Esophagus muscularis mucosa (tissue), 4 donors: ENCODE measurements around the genes AP4S1 and DTD2.

DNA sequence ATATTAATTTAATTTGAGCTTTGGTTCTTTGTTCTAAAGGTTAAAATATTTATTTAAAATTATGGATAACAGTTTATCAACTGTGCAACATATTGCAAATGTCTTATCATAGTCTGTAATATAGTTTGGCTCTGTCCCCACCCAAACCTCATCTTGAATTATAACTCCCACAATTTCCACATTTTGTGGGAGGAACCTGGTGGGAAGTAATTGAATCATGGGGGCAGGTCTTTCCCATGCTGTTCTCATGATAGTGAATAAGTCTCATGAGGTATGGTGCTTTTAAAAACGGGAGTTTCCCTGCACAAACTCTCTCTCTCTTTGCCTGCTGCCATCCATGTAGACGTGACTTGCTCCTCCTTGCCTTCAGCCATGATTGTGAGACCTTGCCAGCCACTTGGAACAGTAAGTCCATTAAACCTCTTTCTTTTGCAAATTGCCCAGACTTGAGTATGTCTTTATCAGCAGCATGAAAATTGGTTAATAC lies 931.1 kb upstream of the NOVA1 start:
- PRO-cap = no peak
- RAMPAGE, long total RNA, 4 experiments = no peak in any of the 4 experiments

DNA sequence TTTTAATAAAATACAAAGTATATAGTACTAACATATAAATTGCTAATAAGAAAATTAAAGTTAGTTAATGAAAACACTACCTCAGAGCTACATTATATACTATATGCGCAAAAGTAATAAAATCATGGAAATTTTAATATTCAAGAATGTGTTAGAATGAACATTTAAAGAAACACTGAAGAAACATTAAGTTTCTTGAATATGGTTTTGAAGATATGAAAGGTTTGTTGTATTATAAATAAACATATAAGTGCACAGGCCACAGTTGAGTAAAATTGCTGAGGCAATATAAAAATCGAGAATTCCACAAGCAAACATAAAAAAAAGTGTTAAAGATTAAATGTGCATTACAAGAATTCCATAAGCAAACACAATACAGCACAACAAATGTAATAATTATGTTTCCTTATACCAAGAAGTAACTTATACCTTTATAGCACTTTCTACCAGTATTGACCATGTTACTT lies 262.1 kb upstream of the FOXG1 start:
- PRO-cap = no peak
- RAMPAGE, long total RNA, 4 experiments = no peak in any of the 4 experiments

DNA sequence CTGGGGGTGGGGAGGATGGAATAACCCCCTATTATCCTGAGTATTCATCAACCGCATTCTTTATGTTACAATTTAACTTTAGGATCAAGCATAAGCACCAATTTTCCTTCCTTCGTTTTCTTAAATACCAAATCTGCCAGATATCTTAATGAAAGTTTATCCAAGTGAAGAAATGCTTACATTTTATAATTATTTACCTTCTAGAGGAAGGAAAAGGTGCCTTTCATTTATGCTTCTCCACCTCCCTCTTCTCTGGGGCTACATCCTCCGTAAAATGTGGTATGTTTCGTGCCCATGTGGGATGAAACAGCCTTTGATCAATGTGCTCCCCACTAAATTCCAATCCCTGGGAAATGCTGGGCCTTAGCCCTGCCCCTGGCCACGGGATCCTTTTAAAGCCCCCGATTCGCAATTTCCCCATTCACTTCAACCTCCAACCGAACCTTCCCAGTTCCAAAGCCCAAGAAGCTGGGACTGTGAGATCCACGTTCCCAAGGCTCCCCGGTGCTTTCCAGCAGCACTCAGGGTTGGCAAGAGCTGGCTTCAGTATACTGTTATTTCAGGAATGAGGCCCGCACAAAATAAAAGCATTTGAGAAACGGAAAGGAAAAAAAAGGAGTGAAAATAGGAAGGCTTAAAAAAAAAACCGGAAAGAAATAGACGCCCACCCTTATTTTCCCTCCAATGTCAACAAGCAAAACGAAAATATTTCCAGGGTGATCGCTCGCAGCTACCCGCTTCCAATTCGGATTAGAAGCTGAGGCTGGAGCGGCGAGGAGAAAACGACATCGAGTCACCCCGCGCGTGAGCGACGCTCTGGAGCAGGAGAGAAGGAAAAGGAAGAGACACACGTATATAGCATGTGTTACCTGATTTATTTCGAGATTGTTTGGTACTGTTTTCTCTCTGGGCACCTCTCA lies 1.4 kb upstream of the FOXG1 start:
- PRO-cap = unidirectional peak, plus-strand start at position 424 of the sequence; unidirectional peak, plus-strand start at position 456 of the sequence
- RAMPAGE, long total RNA, 4 experiments = no peak in any of the 4 experiments

DNA sequence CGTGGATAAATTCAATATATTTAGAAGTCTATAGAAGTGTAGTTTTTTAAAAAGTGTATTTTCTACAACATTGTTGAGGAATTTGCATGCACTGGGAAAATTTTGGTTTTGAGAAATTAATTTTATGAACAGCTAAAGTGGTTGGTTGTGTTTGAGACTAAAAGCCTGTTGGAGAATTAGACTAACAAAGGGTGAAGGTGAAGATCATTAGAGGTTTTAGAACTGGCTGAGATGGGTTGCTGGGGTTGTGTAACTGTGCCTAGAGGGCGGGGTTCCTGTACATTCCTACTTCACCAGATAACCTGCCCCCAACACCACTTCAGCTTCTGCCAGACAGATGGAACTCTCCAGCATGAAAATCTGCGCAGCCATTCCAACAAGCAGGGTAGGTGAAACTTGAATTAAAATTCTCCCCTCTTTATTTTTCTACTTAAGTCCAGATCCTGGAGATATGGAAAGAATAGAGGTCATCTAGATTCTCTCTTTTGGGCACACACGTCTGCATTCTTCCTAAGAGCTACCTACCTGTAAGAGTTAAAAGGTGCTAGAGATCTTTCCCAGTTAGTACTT lies 6.0 kb downstream of the FOXG1 start:
- PRO-cap = no peak
- RAMPAGE, long total RNA, 4 experiments = start-site peak on the plus strand in 1 of 4 experiments, centred at position 327 of the sequence, 12 reads per replicate

DNA sequence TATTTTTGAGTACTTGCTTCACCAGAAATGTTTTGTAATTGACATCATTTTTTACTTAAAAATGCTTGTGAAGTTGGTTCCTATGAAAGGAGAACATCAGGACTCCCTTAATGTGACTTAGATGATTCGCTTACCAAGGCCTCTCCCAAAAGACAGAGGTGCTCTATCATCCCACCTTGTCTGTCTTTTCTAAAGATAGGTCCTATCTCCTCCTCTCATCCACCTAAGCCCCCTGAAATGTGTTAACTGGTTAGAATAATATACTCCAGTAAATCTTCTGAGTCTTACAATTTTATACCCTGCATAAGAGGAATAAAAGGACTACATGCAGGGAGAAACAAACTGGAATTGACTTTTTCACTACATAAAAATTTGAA lies 16.8 kb downstream of the COCH start:
- PRO-cap = no peak
- RAMPAGE, long total RNA, 4 experiments = no peak in any of the 4 experiments

DNA sequence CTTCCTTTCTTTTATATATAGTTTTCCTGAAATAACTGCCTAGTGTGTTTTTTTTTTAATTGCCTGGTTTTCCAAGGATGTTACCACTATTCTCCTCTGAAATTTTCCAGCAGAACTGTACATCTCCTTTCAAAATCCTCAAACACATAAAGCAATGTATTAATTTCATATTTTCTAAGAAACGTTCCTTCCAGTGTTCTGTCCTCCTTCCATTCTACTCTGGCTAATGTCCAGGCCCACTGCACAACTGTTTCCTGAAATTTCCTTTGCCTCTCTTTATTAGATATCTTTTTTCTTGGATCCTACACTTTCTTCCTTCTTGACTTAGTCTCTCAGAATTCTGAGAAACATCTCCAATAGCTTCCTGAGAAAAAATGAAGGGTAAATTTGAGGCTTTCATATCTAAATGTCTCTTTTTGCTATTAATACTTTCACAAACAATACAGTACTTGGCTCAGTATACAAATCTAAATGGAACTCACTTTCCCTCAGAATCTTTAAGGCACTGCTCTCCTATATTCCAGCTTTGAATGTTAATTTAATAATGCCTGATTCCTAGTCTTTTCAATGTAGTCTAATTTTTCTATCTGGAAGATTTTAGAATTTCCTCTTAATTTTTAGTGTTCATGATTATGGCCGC lies 65.7 kb downstream of the COCH start:
- PRO-cap = no peak
- RAMPAGE, long total RNA, 4 experiments = no peak in any of the 4 experiments

DNA sequence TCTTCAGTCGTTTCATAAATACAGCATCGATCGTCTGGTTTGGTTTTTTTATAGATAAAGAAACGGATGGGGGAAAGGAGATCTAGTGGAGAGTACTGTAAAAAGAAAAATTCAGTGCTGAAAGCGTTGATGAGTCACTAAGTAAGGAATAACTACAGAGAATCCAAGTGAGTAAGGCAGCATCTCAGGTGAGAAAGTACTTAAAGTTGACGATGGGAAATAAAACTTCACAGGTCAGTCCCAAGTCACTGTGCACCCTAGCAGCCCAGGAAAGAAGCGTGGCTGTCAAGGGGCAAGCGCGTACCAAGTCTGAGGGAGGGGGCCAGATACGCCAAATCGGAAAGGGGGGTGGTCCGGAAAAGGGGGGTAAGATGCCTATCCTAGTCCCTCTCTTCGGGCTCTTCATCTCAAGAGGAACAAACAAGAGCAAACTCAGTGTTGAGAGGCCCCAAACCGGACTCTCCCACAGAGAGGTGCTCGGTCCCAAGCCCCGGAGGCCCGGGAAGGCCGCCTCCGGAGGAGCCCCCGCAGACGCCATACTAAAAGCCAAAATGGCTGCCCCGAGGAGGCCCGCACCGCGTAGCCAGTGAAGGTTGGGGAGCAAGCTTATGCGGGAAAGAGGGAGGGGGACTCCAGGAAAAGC lies at the start of gene AP4S1:
AP4S1 (plus strand) TSS at position 539 of the 643 bp plus-strand sequence.
- PRO-cap = bidirectional peak, plus-strand start at position 542 of the sequence, minus-strand start at position 538 of the sequence
- RAMPAGE, long total RNA, 4 experiments = start-site peak on the plus strand in 4 of 4 experiments, centred at positions 535 to 547 of the sequence, 26 to 55 reads per replicate

DNA sequence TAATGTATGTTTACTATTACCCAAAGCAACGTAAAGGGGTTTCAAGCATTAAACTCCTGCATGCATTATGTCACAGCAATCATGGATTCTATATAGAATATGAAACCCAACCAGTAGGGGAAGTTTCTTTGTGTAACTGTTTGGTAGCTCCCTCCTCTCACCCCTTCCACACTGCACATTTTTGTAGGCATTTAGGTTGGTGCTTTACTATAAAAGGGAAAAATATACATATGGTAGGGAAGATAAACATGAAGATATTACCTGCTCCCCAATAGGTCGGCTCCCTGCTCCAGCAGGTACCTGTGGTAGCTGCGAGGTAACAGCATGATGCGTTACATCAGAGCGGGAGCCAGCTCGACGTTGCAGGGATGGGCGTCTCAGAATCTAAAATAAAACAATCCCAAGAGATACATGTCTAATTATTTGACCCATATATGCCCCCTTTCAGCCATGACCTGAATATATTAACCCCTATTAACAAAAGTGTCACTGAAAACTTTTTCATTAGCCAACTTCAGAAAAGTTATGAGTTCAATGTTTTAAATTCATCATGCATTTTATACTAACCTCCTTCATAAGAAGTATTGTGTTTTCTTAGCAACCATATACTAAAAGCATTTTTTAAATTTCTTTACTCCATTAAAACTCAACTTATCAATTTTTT lies 86.3 kb downstream of the HECTD1 start:
- PRO-cap = no peak
- RAMPAGE, long total RNA, 4 experiments = no peak in any of the 4 experiments

- PRO-cap = bidirectional peak, plus-strand start at chr14:31457183, minus-strand start at chr14:31457188; bidirectional peak, plus-strand start at chr14:31457554, minus-strand start at chr14:31457426
- RAMPAGE, long total RNA, 4 experiments = start-site peak on the minus strand in 4 of 4 experiments, at chr14:31457387-31457478 at its widest, 335 to 481 reads per replicate
Observed at GRCh38 chr14:31456566-31457874, at the start of gene DTD2. Gene DTD2, minus strand, starts transcription at chr14:31457506.

- PRO-cap = no peak
- RAMPAGE, long total RNA, 4 experiments = no peak in any of the 4 experiments
Observed at GRCh38 chr14:31936018-31936682, 141.0 kb upstream of the ARHGAP5 start.

DNA sequence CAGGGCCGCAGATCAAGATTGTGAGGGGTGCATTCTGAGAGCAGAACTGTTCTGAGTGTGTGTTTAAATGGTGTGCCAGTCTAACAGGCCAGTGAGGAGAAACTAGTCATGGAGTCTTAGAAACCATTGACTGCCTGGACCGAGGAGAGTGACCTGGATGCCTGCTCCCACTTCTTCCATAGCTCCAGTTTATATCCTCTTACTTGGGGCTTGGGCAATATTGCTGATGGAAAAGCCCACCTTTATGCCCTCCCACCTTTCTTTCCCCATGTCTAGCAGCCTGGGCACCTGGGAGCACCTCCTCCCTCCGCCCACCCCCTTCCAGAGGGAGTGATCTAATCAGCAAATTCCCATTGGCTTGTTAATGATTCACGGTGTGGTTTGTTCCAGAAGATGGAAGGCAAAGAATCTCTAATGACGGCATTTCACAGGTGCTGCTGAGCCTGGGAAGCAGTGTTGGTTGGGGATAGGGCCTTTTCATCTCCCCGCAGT lies 71.1 kb upstream of the ARHGAP5 start:
- PRO-cap = no peak
- RAMPAGE, long total RNA, 4 experiments = no peak in any of the 4 experiments

DNA sequence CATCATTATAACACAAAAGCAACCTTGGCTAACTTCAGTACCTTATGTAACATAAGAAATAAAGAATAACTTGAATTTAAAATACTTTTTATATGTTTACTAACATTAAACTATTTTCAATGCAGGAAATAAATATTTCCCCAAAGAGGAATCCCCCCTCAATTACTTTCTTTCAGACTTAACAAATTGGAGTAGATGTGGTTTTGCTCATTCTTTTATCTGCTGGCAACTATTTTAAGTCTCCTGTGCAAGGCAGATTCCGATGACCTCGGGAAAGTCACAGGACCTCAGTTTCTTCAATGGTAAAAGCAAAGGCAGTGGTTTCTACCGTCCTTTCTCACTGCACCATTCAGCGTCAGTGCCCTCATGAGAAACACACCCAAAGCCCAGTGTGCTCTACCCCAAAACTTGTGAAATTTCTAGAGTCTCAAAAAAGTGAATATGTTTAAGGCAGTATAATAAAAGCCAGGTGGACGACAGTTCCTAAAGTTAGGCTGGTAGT lies 1.5 kb upstream of the ARHGAP5 start:
- PRO-cap = bidirectional peak, plus-strand start at position 348 of the sequence, minus-strand start at position 360 of the sequence
- RAMPAGE, long total RNA, 4 experiments = no peak in any of the 4 experiments

- PRO-cap = no peak
- RAMPAGE, long total RNA, 4 experiments = start-site peak on the plus strand in 1 of 4 experiments, at chr14:32093994-32094000 at its widest, 67 reads per replicate
Observed at GRCh38 chr14:32093815-32094249, 16.7 kb downstream of the ARHGAP5 start.

DNA sequence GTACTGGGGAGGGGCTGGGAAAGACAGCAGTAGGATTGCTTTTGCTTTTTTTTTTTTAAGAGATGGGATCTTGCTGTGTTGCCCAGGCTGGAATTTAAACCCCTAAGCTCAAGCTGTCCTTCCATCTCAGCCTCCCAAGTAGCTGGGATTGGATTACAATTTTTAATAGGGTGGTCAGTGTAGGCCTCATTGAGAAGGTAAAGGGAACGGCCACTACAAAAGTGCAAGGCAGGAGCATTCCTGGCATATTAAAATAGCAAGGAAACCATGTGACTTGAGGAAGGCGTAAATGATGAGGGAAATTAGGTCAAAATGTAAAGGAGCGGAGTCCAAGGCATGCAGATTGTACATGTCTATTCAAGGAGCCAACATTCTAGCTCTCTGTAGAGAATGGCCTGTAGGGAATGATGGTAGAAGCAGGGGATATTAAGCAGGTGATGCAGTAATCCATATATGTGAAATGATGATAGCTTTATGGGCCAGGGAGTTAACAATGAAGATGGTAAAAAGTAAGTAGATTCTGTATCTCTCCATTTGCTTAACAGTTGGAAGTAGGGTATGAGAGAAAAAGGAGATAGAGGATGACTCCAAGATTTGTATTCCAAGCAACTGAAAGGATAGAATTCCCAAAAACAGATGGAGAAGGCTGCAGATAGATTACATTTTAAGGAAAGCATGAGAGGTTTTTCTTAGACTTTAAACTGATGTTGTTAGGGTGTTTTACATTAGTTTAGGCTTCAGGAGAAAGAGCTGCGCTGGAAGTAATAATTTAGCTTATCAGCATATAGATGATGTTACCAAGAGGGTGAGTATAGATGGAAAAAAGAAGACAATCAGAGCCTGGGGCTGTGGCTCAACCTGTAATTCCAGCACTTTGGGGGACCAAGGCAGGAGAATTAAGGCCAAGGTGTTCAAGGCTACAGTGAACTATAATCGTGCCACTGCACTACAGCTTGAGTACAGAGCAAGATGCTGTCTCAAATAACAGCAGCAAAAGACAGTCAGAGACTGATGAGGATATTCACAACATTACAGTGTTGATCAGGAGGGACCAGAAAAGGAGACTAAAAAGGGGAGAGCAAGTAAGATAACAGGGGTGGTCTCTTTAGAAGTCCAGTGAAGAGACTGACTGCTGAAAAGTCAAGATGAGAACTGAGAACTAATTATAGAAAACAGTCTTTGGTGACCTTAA lies 33.6 kb downstream of the ARHGAP5 start:
- PRO-cap = no peak
- RAMPAGE, long total RNA, 4 experiments = no peak in any of the 4 experiments

DNA sequence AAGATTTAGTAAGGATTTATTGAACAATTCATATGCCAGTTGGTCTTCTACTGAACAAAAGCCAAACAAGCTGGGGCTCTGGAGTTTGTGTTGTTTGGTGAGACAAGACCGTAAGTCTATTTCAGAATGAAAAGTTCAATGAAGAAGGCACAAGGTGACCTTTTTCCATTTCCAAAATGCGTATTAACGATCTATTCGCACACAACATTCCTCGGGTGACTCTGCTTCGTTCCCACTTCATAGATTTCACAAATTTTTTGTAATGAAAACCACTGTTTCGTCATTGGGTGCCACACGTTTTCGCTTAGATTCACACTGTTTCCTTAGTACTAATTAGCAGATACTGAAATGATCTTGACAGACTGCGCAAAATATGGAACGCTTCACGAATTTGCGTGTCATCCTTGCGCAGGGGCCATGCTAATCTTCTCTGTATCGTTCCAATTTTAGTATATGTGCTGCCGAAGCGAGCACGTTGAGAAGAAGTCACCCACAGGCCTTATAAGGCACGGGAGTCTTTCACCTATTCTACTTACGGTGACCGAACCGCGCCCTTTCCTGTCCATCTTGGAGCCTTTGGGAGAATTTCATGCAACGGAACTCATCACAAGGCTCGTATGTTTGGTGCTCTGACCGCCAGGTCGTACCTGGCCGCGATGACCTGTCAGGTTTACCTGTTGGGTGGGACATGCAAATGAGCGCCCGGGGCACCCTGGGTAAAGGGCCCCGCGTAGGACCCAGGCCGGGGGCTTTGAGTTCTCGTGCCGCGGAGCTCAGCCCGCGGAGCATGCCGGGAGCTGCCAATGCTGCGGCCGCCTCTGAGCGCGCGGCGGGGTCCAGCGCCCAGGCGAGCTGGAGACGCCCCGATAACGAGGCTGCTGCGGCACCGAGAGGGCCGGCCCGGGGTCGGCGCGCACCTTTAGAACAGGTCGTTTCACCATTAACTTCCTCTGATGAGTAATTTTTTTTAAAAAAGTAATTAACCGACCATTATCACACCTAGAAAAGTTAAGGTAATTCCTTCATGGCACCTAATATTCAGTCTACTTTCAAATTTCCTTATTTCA lies 126.0 kb upstream of the AKAP6 start:
- PRO-cap = unidirectional peak, minus-strand start at position 345 of the sequence; bidirectional peak, plus-strand start at position 803 of the sequence, minus-strand start at position 480 of the sequence
- RAMPAGE, long total RNA, 4 experiments = start-site peak on the plus strand in 4 of 4 experiments, centred at positions 824 to 835 of the sequence, 22 to 49 reads per replicate

GRCh38 chr14:32303806-32304347 lies 25.2 kb upstream of the AKAP6 start:
- PRO-cap = no peak
- RAMPAGE, long total RNA, 4 experiments = no peak in any of the 4 experiments

- PRO-cap = unidirectional peak, minus-strand start at chr14:32428243
- RAMPAGE, long total RNA, 4 experiments = start-site peak on the plus strand in 2 of 4 experiments, at chr14:32428365-32428430 at its widest, 39 to 64 reads per replicate
Observed at GRCh38 chr14:32428121-32428714, 99.1 kb downstream of the AKAP6 start.

- PRO-cap = bidirectional peak, plus-strand start at chr14:32939920, minus-strand start at chr14:32939557
- RAMPAGE, long total RNA, 4 experiments = no peak in any of the 4 experiments
Observed at GRCh38 chr14:32939140-32940102, 742 bp downstream of the NPAS3 start.

DNA sequence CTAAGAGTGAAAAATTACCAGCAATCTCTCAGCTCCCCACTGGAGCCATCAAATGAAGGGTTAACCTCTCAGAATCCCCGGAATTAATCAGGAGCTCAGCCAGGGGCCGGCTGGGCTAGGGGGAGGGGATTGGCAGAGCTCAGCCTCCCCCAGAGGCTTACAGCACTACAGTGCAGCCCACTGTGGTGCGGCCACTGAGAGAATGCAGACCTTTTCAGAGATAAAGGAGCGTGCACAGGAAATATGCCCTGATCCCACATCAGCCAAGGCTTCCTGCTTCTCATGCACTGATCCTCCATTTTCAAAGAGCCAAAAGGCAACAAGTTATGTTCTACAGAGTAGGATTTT lies 185.6 kb downstream of the EGLN3 start:
- PRO-cap = no peak
- RAMPAGE, long total RNA, 4 experiments = no peak in any of the 4 experiments

- PRO-cap = no peak
- RAMPAGE, long total RNA, 4 experiments = no peak in any of the 4 experiments
Observed at GRCh38 chr14:34058871-34059597, 108.2 kb upstream of the EGLN3 start.